ENCODE measurements around a stretch of chr2.

- PRO-cap = no peak
These were observed 3.8 kb downstream of the ILKAP start for GRCh38 chr2:238199639-238200186.

GRCh38 chr2:238256449-238257290 is 16.8 kb upstream of the HES6 start:
- PRO-cap = no peak

GRCh38 chr2:238286265-238286519 is 2.2 kb downstream of the PER2 start:
- PRO-cap = no peak

- PRO-cap = bidirectional peak, plus-strand start at chr2:238289161, minus-strand start at chr2:238288794; bidirectional peak, plus-strand start at chr2:238289215, minus-strand start at chr2:238289224; bidirectional peak, plus-strand start at chr2:238289386, minus-strand start at chr2:238289397
These were observed 694 bp upstream of the PER2 start for GRCh38 chr2:238288743-238289864.

- PRO-cap = no peak
These were observed 1.3 kb upstream of the PER2 start for GRCh38 chr2:238289865-238290018.

DNA sequence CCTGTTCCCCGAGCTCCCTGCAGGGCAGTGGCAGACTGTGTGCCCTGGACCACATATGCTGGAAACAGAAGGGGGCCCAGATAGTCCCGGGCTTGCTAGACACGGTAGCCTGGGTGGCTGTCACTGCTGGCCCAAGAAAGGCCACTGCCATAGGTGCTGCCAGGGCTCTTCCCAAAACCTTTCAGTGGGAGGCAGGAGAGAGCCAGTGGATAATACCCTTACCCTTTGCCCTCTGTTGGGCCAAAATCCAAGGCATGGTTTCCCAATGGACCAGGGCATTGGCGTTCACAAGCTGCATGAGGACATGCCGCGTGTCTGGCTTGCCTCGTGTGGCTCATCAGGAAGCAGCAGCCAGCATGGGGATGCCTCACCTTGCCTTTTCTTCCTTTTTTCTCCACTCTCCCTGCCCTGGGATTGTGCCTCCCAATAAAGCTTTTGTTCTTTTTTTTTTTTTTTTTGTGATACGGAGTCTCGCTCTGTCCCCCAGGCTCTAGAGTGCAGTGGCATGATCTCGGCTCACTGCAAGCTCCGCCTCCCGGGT is 9.3 kb upstream of the PER2 start:
- PRO-cap = no peak

DNA sequence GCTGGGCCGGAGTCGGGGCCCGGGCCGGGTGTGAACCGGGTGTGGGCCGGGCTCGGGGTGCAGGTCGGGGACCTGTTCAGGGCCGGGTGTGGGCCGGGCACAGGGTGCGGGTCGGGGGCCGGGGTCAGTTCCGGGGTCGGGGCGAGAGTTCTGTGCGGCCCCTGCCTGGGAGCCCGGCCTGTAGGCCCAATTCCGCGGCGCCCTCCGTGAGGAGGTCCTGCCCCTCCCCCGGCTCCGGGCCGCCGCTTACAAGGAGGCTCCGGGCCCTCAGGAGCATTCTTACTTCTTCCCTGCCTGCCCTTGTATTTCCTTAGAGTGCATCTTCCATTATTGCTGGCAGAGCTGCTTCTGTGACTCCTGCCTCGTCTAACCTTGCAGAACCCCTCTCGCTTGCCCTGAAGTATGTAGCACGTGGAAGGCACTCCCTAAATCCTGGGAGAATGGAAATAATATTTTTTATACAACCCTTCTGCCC is 632 bp downstream of the TRAF3IP1 start:
- PRO-cap = no peak

GRCh38 chr2:238337589-238338193 is 17.4 kb downstream of the TRAF3IP1 start:
- PRO-cap = no peak

DNA sequence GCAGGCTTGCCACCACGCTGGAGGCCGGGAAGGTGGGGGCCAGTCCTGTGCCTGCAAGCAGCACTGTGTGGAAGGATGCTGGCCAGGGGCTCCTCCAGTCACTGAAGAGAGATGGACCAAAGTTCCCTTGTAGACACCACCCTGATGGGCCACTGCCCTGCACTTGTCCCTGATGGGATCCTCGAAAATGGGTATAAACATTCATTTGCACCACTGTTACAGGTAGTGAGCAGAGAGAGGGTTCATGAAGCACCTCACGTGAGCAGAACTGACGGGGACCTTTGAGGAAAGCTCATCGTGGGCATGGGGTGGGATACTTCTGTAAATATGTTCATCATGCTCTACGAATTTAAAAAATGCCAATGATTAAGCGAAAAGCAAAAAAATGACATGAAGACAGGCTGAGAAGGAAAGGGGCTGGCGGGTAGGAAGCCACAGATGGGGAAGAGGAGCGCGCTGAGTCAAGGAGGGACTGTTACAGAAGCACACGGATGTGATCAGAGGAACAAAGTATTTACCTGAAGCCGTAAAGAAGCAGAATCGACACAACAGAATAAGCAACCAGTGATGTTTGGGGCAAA is 45.1 kb upstream of the ASB1 start:
- PRO-cap = no peak

- PRO-cap = no peak
These were observed 407 bp downstream of the TWIST2 start for GRCh38 chr2:238848194-238848790.

GRCh38 chr2:238849283-238849930 is 1.5 kb downstream of the TWIST2 start:
- PRO-cap = no peak

DNA sequence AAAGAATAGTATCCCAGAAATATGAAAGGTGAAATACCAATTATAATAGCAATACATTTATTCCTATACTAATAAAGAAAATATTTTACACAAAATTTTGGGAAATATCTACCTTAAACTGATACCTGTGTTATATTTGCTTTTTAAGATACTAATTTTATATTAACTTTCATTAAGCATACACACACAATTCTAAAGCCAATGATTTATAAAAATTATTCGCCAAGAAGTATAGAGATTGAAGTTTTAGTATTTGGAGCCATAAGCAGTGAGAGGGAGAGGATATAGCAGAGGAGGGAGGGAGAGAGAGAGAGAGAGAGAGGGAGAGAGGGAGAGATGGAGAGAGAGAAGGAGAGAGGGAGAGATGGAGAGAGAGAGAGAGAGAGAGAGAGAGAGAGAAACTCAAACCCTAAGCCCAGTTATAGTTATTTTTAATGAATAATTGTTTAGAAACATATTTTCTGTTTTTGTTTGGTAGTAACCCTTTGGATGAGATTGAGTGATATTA is 5.3 kb downstream of the TWIST2 start:
- PRO-cap = no peak

DNA sequence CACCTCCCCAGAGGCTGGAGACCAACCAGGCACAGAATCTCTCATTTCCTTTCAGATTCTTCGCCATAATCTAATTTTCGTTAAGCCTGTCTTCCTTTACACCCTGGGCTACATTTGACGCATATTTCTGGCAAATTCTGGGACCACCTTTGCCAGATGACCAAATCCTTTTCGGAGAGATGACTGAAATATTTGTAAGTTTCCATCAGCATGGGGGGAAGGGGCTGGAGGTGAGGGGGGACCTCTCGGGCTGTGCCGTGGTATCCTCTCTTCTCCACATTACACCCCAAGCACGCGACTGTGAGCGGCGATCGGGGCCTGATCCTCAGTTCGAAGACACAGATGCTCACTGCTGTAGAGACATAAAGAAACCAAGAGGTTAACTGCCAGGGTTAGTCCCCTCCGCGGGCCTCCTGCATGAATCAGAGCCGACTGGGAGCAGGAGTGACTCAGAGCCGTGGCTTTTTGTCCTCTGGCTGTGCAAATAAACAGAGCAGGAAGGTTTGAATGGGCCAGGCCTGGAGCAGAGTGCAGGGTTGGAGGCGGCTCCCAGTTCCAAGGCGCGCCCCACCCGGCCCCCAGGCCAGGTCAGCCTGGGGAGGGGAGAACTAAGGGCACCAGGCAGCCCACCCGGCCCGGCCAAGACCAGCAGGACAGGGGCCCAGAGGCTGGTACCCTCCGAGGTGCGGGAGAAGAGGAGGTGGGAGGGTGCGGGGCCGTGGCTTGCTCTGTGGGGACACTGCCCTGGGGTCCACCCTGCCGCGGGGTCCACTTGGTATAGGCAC is 16.3 kb downstream of the TWIST2 start:
- PRO-cap = no peak

DNA sequence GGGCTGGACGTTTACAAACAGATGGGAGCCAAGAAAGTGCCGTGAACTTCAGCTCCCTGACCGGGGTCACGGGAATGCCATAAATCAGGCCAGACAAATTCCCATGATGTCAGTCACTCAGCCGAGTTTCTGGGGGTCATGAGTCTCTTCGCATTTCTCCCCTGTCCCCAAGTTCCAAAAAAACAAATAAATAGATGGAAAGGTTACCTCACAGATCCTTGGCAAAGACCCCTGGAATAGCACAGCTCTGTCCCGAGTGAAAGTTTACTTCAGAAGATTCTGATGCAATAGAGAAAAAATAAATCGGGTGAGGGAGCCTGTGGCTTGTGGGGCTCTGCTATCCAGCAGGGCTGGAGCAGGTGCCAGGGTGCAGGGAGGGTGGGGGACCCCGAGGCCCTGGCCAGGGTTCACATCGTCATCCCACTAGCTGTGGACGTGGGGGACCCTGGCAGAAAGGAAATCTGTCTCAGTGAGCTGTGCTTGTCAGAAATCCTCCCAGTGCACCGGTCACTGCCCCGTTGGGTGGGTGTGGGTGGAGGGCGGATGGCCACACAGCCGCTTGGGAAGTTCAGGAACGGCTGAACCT is 27.8 kb downstream of the TWIST2 start:
- PRO-cap = no peak

GRCh38 chr2:238967994-238968359 is 120.1 kb downstream of the TWIST2 start:
- PRO-cap = no peak

DNA sequence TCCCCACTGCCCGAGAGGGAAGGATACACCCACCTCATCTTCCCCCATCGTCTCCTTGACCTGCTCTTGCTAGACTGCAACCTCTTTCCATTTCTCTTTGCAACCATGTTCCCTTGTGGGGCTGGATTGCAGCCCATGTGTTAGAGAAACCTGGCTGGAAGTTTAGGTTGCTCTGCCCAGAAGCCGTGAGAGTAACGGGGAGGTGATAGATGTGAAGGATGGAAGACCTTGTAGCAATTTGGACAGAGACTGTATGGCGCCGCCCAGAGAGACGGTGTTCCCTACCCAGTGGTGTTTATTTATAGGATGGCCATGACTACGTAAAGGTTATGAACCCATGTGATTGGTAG is 143.7 kb downstream of the TWIST2 start:
- PRO-cap = no peak

GRCh38 chr2:239162033-239162684 is 238.7 kb downstream of the HDAC4 start:
- PRO-cap = no peak

DNA sequence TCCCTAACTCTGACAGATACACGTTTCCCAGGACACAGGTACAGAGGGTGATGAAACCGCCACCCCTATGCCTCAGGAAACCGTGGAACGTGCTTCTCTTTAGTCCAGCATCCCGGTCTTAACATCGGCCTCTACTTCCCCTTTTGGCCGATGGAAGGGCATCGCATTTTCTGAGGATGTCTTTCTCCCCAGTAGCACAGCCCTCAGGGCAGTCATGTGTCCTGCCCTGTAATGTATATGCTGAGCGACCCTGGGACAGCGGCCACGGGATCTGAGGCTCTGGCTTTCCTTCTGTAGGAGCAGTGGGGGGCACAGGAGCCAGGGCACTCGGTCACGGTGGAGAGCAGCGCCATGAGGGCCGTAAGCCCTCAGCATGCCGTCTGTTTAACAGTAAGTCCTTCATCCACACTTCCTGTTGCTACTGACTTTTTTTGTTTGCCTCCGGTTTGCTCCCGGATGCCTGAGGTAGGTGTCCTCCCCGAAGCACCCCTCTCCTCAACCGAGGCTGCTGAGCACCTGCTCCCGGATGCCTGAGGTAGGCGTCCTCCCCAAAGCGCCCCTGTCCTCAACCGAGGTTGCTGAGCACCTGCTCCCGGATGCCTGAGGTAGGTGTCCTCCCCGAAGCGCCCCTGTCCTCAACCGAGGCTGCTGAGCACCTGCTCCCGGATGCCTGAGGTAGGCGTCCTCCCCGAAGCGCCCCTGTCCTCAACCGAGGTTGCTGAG is 169.5 kb downstream of the HDAC4 start:
- PRO-cap = no peak

GRCh38 chr2:239252751-239253208 is 148.0 kb downstream of the HDAC4 start:
- PRO-cap = no peak

GRCh38 chr2:239264375-239265016 is 136.3 kb downstream of the HDAC4 start:
- PRO-cap = no peak